Endothelial cell (in vitro differentiated cells): ENCODE measurements around the genes SPIN3 and HEPH.

DNA sequence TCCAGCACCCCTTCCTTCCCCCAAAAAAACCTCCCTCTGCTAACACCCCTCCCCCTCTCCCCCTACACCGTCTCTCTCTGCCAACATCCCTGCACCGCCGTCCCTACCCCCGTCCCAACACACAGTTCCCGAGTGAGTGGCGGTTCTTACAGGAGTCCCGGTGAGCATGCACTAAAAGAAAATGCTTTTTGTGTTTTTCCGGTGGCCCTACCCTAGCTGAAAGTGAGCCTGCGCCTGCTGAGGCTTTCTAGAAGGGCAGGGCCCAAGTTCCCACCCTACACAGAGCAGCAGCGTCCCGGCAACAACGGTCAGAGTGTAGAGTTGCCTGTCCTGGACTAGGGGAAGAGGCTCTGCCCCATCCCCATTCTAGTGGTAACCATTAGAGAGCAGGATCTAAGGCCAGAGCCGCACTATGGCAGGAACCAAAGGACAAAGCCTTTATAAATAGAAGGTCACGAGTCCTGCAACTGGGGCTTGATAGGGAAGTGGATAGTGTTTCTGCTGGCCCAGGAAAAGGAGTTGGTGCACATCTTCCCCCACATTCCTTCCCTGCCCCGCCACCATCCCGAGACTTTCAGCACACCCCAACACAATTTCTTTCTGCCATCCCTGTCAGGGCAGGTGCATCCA is 78.0 kb upstream of the PAGE3 start:
- PRO-cap, result no peak

DNA sequence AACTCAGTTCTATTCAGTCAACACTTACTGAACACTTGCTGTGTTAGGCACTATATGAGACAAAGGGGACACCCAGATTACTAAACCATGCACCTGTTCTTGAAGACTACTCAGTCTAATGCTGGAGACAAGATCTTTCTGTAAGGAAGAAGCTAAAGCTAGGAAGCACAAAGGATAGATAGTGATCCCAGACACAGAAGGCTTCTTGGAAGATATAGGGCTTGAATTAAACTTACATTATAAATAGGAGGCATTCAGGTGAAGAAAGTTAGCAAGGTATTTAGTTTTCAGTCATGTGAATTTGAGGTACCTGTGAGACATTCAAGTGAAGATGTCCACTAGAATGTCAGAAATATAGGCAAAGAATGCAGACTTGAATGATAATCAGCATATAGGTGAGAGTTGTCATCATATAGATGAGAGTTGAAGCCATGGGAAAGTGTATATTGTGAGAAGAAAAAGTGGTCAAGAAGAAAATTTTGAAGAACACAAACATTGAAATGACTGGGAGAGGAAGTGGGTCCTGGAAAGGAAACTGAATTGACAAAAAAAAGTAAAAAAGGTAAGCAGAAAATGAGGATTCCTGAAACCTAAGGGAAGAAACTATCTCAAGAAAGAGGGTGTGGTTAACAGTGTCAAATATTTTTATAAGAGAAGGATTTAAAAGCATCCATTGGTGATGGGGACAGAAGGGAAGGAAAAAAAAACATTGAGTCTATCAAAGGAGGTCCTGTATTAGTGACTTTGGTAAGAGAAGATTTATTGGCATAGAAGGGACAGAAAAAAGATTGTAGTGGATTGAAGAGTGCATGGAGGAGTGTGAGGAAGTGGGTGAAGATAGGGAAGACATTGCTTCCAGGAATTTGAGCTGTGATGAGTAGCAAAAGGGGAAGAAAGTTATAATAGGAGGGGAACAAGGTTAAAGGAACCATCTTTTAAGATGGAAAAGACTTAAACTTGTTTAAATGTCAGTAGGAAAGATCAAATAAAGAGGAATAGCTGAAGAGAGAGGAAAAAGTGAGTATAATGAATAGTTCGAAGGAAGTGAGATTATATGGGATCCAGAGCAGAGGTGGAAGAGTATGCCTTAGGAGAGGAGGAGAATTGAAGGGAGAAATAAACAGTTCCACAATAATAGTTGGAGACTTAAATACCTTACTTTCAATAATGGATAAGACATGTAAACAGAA is 24.5 kb downstream of the NBDY start:
- PRO-cap, result no peak

GRCh38 chrX:56995027-56996359 is at the start of gene SPIN3:
Gene SPIN3 (minus strand): TSS chrX:56995541.
- PRO-cap, result unidirectional peak, plus-strand start at chrX:56995211; bidirectional peak, plus-strand start at chrX:56995625, minus-strand start at chrX:56995525; unidirectional peak, minus-strand start at chrX:56995956

- PRO-cap, result bidirectional peak, plus-strand start at chrX:57593121, minus-strand start at chrX:57592882
These were observed 1.1 kb downstream of the ZXDB start for GRCh38 chrX:57592971-57593292.

- PRO-cap, result no peak
These were observed 500 bp upstream of the ZXDA start for GRCh38 chrX:57910601-57911314.

- PRO-cap, result no peak
These were observed 126.1 kb downstream of the ARHGEF9 start for GRCh38 chrX:63658742-63659581.

DNA sequence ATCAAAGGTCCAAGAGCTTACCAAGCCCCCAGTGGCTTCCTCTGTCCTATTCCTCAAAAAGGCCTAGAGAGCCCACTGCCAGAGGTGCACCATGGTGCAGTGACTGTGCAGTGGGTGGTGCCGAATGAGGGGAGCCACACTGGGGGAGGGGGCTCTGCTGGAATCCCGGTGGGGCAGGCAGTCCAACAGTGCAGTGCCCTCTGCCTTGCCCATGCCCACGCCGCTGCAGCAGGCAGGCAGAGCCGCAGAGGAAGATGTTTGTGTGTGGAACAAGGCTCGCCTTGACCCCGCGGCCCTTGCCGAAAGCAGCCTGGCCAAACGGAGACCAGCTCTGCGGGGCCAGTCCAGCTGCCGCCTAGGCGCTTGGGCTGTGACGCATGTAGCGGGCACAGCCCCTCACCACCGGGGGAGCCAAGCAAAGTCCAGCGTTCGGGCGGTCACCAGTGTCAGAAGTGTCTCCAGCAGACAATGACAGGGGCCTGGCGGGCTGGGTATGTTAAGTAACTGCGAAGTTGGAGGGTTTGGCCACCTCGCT is 1.4 kb downstream of the AMER1 start:
- PRO-cap, result no peak

DNA sequence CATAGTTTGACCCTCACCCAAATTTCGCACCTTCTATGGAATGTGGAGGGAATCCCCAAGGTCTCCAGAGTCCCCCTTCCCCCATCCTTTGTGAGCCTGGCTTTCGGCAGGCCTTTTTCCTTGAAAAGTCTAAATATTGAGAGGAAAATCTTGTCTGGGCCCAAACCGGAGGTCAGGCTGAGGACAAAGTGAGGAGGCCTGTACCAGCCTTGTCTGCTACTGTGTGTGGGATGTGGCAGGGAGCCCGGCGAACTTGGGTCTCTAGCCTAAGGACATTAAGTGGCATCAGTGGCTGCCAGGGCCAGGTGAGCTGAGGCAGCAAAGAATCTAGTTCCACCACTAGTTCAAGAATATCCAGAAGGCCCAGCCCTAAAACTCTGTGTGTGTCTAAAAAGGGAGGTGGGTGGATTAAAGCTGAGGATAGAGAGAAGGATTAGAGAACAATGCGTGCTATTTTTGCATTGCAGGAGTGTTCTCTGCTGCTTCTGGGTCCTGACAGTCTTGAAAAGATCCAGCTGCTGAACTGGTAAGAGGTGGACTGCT is 1.1 kb upstream of the AMER1 start:
- PRO-cap, result no peak

DNA sequence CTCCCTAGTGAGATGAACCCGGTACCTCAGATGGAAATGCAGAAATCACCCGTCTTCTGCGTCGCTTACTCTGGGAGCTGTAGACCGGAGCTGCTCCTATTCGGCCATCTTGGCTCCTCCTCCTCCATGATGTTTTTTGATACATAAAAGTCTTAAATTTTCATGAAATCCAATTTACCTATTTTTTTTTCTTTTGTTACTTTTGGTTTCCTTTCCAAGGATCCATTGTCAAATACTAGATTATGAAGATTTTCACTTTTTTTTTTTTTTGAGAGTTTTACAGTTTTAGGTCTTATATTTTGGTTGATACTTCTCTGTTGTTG is 46.9 kb upstream of the MSN start:
- PRO-cap, result no peak

GRCh38 chrX:65697634-65698951 is 30.6 kb downstream of the MSN start:
- PRO-cap, result bidirectional peak, plus-strand start at chrX:65697961, minus-strand start at chrX:65698008; bidirectional peak, plus-strand start at chrX:65698121, minus-strand start at chrX:65698062; bidirectional peak, plus-strand start at chrX:65698699, minus-strand start at chrX:65698586

DNA sequence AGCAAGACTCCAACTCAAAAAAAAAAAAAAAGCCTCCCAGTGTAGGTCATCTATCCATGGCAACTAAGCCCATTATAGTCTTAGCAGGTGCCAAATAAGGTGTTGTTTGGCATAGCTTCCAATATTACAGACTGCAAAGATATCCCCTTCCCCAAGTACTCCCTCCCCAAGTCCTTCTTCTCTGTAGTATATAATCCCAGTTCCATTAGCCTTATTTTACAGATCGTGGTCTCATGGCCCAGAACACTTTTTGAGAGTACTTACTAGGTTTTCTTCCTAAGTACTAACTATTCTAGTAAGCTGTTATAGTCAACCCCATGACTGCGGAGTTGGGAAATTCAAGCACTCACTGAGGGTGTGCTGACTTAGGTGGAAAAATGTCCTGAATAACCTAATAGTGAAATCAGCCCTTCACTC is 11.9 kb upstream of the VSIG4 start:
- PRO-cap, result no peak

GRCh38 chrX:66163489-66164498 is at the start of gene HEPH:
Gene HEPH (plus strand): TSS chrX:66164247.
- PRO-cap, result unidirectional peak, plus-strand start at chrX:66164217

GRCh38 chrX:68112245-68112884 is 320.9 kb downstream of the OPHN1 start:
- PRO-cap, result no peak

- PRO-cap, result no peak
These were observed 10.1 kb upstream of the YIPF6 start for GRCh38 chrX:68488872-68489125.

DNA sequence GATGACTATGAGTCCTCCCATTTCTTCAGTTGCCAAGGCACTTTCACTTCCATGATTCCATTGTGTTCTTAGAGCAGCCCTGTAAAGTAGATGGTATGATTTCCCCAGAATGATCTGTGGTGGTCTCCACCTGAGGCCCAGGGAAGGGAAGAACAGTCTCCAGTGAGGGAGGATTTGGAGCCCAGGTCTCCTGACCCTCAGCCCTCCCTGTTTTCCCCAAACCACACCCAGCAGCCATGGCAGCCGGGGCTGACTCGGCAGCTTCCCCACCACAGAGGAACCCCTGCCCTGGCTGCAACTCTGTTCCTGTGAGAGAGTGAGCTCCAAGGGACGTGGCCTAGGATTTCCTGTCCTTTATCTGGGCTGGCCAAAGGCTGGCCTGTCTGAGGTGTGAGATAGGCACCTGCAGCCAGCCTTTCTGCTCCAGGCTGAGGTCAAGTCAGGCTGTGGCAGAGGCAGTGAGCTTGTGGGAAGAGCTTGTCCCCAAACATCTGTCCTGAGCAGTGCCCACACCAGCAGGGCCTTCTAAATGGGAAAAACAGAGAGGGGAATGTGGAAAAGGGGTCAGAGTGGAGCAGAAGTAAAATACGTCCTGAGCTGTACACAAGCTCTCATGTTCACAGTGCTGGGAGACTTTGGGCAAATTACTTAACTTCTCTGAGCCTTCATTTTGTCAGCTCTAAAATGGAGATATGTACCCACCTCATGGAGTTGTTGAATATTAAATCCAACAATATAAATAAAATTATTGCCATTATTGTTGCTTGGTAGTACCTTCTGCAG is 52.9 kb downstream of the STARD8 start:
- PRO-cap, result bidirectional peak, plus-strand start at position 416 of the sequence, minus-strand start at position 318 of the sequence

- PRO-cap, result no peak
These were observed 34.4 kb upstream of the EFNB1 start for GRCh38 chrX:68794548-68794703.

DNA sequence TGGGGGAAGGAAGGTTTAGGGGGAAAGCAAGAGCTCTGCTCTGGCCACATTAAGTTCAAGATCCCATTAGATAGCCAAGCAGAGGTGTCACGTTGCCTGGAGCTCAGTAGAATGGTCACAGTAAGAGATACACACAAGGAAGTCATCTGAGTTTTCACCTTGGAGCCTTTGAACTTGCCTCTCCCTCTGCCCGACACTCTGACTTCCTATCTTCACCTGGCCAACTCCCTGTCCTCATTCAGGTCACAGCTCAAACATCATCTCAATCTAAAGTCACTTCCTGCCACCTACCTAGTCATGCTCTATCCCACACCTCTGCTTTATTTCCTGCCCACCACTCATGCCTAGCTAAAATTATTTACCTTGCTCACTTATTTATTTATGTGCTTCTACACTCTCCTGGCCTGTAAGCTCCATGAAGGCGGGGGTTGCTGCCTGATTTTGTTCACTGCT is 40.1 kb downstream of the EFNB1 start:
- PRO-cap, result no peak

GRCh38 chrX:68895633-68895999 is 66.8 kb downstream of the EFNB1 start:
- PRO-cap, result no peak

GRCh38 chrX:69285168-69286021 is 120.1 kb upstream of the PJA1 start:
- PRO-cap, result no peak

DNA sequence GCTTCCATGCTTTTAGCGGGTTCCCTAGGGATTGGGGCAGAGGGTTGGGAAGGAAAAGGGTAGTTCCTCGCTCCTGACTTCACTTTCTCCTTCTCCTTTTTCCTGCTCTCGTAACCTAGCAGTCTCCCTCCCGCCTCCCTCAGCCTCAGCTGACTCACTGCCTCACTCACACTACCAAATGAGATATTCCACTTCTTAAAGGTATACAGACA is 3.1 kb downstream of the NALF2 start:
- PRO-cap, result no peak